REH cell (cell line): ENCODE results near the genes WRAP73 and CCDC27.

DNA sequence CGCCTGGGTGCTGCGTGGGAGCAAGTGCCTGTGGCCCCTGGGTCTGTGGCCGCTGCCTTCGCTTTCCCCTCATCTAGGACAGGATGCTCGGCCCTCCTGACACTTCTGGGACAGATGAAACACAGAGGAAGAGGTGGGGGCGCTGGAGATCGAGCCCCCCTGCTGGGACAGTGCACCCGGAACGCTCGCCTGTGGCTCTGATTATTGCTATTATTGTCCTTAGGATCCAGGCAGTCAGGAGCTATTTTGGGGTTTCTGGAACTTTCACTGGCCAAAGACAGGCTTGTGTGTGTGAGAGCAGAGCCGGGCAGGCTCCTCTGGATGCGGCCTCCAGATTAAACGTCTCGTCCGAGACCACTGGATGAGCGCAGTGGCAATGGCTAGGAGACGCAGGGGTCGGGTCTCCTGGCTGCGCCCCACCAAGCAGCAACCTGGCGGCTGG is 13.9 kb downstream of the PRDM16 start:
- PRO-cap = no peak

DNA sequence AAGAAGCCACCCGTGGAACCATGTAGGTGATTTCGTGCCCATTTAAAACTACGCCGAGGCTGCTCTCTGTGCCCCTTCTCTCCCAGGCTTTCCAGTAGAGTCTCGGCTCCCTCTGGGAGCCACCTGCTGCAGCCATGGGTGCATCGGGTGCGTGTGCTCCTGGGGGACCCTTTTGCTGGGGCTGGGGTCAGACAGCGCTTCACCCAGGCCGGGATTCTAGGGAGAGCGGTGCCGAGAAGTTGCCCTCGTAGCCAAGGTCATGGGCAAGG is 27.8 kb downstream of the PRDM16 start:
- PRO-cap = no peak

DNA sequence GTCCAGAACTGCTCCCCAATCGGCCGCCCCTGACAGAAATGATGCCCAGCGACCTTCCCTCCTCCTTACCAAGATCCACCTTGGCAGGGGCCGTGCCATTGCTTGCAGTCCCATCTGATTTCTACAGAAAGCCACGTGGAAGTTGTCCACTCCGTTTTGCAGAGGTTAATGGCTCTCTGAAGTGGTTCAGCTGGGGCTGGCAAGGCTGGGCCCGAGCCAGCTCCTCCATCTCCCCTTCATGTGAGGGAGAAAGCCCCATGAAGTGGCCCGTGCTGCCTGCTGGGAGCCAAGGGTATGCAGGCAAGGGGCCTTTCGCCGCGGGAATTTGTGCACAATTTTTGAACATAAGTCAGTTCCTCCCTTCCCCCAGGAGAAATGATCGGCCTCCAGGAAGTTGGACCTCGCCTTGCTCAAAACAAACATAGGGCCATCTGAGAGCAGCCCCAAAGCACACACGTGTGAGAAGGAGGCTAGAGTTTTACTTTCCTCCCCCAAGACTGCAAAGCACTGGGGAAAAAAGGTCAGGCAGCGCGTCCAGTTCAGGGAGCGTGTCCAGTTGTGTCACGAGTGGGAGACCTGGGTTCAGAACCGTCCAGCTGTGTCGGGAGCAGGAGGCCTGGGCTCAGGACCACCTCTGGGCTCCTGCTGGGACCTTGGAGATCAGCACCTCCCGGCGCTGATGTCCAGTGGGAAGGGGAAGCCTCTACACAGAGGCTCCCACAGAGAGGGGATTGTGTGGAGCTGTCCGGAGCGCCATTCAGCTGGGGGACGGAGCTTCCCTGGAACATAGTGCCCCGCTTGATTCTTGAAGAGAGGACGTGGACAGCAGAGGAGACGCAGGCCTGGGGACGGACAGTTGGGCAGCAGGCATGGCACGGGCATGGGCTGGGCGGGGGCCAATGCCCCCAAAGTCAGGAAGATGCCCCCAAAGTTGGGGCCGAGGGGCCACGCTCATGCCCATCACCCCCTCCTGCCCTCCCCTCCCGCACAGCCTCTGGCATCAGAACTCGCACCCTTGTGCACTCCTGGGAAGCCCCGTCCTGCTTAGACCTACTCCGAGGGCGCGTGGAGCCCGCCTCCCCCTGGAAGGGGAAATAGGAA is 64.9 kb downstream of the PRDM16 start:
- PRO-cap = no peak

- PRO-cap = no peak
Observed at GRCh38 chr1:3276108-3276451, 178.4 kb upstream of the ARHGEF16 start.

- PRO-cap = no peak
Observed at GRCh38 chr1:3314049-3314371, 140.5 kb upstream of the ARHGEF16 start.

GRCh38 chr1:3316196-3317182 is 138.0 kb upstream of the ARHGEF16 start:
- PRO-cap = unidirectional peak, plus-strand start at chr1:3316906

GRCh38 chr1:3320297-3321165 is 133.9 kb upstream of the ARHGEF16 start:
- PRO-cap = no peak

DNA sequence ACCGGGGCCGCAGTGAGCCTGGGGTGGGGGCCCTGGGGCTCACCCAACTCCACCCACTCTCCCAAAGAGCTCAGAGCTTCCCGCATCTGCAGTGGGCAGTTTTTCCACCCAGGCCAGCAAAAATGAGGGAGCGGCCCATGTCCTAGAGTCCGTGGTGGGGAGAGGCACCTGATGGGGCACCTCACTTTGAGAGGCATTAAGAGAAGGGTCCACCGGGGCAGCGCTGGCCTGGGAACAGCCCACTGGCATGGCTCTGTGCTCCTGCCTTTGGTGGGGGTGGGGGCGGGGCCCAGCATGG is 105.8 kb upstream of the ARHGEF16 start:
- PRO-cap = no peak

GRCh38 chr1:3351355-3352181 is 102.9 kb upstream of the ARHGEF16 start:
- PRO-cap = no peak

DNA sequence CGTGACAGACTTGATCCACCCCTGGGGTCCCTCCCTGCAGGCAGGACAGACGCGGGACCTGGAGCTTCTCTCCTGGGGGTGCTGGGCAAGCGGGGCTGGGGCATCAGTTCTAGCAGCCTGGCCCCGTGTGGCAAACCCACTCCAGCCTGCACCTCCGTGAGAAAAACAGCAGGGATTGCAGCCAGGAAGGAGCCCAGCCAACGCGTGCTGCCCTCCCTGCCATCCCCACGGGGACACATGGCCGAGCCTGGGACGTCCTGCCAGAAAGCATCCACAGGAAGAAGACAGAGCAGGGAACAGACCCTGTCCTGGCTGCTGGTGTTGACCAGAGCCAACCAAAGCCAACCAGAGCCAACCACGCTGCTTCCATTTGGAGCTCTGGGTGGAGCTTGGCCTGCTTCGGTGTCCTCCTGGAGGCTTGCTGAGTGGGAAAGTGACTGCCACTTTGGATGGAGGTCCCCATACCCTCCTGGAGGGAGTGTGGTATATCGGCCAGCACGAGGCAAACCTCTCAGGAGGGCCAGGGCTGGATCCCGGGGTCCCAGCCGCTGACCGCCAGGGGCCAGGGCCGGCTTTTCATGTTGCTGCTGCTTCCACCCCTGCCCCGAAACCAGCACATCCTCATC is 80.8 kb upstream of the ARHGEF16 start:
- PRO-cap = no peak

DNA sequence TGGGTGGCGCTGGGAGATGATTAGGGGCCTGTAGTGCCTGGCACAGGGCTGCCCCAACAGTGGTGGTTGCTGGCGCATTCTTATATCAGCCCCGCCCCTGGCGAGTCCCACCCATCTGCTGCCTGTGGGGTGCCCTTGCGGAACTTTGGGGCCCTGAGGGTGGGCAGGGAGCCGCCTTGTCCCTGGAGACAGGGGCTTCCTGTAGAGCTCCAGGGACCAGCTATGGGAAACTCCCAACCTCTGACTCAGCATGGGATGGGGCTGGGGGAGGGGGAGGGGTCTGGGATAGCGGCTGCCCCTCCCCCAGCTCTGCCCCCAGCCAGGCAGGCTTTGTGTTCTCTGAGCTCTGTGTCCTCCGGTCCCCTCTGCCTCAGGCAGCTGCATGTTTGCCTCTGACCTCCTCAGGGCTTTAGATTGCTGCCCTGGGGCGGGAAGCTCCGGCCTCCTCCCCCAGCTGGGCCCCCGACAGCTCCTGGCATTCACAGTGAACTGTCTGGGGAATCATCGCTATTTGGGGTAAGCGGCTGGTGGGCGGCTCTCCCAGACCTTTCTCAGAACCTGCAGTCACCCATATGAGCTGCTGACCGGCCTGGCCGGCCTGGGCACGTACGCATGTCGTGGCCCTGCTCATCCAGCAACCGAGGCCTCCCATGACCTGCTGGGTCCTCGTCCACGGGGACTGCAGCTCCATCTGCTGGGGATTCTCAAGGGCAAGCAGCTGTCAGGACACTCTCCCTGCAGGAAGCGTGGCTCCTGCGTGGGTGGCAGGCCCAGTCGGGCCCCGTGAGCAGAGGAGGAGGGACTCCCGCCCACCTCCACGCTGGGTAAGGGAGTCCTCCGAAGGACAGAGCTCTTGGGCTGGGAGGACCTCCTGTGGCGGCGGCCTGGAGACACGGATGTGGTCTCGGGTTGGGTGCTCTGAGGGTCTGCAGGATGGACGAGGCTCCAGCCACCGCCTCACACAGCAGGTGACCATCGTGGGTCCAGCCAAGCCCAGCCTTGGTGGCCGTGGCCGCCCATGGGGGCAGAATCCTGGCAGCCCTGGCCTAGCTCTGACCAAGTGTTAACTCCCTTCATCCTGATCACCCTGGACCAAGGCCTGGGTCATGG is 17.2 kb downstream of the ARHGEF16 start:
- PRO-cap = no peak

DNA sequence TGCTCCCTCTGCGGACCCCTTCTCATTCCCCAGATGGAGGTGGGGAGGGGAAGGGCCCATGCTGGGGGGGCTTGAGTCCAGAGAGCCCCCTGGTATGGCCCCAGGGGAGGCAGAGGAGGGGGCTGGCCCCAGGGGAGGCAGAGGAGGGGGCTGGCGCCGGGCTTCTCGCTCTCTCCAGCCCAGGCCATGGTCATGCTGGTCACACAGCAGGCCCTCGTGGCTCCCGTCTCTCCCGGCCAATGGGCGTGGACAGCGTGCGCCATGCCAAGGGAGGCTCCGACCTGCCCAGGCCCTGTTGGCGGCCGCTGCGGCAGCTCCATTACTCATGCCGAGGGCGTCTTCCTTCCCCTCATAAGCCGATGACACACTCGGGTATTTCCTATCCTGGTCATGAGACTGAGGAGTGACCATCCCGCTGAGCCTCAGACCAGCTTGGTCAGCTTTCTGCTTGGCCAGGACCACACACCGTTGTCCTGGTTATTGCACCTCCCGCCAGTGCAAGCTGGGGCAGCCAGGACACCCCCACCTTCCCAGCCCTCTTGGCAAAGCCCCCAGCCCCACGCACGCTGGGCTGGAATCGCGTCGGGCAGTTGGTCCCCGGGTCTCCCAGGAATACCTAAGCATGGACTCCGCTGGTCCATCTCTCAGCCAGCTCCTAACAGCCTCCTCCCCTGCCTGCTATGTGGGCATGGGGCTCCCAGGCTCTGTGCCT is 49.7 kb downstream of the ARHGEF16 start:
- PRO-cap = no peak

DNA sequence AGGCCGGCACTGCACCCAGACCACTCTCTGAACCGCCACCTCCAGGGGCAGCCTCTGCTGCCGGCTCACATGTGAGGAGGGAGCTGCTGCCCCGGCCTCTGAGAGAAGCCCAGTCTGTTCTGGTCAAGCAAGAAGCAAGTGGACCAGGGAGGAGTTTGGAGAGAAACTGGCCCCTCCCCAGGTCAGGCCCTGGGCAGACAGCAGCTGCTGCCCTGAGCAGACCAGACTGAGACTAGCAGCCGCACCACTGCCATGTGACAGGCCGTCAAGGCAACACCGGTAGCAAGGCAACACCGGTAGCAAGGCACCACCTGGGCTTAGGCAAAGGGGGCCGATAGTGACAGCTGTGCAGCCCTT is 50.3 kb downstream of the ARHGEF16 start:
- PRO-cap = no peak

GRCh38 chr1:3529409-3529851 is 75.0 kb downstream of the ARHGEF16 start:
- PRO-cap = no peak

- PRO-cap = no peak
Observed at GRCh38 chr1:3533519-3533981, 77.8 kb downstream of the MEGF6 start.

- PRO-cap = no peak
Observed at GRCh38 chr1:3599561-3599846, 11.8 kb downstream of the MEGF6 start.

DNA sequence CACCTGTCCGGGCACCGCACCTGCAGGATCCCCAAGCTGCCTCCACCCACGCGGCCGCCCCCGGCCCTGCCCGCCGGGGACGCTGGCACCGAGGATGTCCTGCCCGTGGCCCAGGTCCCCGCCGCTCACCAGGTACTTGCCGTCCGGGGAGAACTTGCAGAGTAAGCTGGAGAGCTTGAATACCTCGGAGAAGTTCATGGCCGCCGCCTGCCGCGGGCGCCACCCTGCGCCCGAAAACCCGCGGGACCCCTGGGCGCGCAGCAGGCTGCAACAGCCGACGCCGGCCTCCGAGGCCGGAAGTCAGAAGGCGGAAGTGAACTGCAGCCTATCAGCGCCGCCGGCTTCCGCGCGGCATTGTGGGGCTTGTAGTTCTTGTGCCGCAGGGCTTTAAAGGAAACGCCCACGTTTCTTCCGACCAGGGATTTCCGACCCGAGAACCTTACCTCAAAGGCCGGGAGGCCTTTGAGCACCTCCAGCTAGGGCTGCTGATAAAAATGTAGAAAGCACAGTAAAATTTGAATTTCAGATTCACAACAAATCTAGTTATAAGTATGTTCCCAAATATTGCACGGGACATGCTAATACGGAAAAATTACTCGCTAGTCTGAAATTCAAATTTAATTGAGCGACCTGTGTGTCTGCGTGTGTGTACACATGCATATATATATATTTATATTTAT is at the start of gene WRAP73:
WRAP73 (minus strand) TSS at position 302 of the 680 bp plus-strand sequence.
- PRO-cap = bidirectional peak, plus-strand start at position 369 of the sequence, minus-strand start at position 237 of the sequence

GRCh38 chr1:3654674-3655130 is 2.4 kb downstream of the TP73 start:
- PRO-cap = no peak

GRCh38 chr1:3752253-3752570 is at the start of gene CCDC27:
Gene CCDC27 (plus strand): TSS chr1:3752450.
- PRO-cap = no peak

DNA sequence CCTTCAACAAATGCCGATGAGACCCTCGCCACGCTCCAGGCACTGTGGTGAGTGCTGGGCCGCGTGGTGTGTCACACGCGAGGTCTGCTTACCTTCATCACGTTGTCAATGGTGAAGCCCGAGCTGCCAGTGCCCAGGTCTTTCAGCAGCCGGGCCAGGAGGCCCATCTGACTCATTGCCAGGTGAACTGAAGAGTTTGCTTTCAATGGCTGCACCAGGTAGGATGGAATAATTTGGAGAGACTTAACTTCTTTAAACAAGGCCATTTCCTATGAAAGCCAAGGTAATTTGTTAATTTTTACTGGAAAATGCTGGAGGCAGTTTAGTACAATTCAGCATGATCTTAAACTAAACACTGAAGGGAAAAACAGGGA is 26.1 kb downstream of the CEP104 start:
- PRO-cap = no peak